Mammary epithelial cell (primary cell): ENCODE measurements around a stretch of chr10.

DNA sequence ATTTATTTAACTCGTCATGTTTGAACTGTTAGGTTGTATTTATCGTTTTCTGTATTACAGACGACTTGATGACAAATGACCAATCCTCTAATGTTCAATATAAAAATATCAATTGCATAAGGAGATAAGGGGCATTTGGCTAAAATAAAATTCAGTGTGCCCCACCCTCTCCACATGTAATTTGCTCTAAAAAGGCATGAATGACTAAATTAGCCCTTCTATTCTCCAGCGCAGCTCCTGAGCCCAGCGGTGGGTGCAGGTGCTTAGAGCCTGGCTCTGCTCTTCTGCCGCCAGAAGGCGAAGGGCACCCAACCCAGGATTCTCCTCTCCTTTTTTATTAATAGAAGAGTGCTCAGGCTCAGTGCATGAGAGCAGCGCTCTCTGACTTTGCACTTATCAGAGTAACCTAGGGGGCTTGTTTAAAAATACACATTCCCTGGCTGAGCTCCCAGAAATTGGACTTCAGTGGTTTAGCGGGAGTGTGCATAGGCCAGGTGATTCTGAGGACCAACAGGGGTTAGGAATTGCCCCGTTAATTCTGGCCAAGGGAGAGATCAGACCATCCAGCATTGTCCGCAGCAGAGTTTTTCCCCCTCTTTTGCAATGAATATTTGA lies 1.8 kb upstream of the PFKP start:
- CAGE, long polyA plus RNA: no peak
- RRBS: no CpG with 5 or more reads among the region's 11 CpGs

- CAGE, long polyA plus RNA: no peak
- RRBS: no CpG with 5 or more reads among the region's 16 CpGs
Observed at GRCh38 chr10:3071210-3072245, 4.2 kb downstream of the PFKP start.

GRCh38 chr10:3096042-3096662 lies 28.8 kb downstream of the PFKP start:
- CAGE, long polyA plus RNA: no peak
- RRBS: 81% methylated on average over 5 of the region's 22 CpGs

- CAGE, long polyA plus RNA: no peak
- RRBS: no CpG with 5 or more reads among the region's 28 CpGs
Observed at GRCh38 chr10:3098969-3100008, 31.9 kb downstream of the PFKP start.

- CAGE, long polyA plus RNA: no peak
- RRBS: no CpG with 5 or more reads among the region's 6 CpGs
Observed at GRCh38 chr10:3324773-3325136, 152.2 kb upstream of the PITRM1 start.

- CAGE, long polyA plus RNA: no peak
- RRBS: no CpG with 5 or more reads among the region's 5 CpGs
Observed at GRCh38 chr10:3452988-3453397, 280.4 kb upstream of the PITRM1 start.

- CAGE, long polyA plus RNA: no peak
- RRBS: no CpG with 5 or more reads among the region's 25 CpGs
Observed at GRCh38 chr10:3471918-3473187, 299.8 kb upstream of the PITRM1 start.

- CAGE, long polyA plus RNA: no peak
- RRBS: no CpG with 5 or more reads among the region's 10 CpGs
Observed at GRCh38 chr10:3574453-3574905, 210.5 kb downstream of the KLF6 start.

- CAGE, long polyA plus RNA: no peak
- RRBS: no CpG with 5 or more reads among the region's 10 CpGs
Observed at GRCh38 chr10:3755461-3756134, 29.4 kb downstream of the KLF6 start.

DNA sequence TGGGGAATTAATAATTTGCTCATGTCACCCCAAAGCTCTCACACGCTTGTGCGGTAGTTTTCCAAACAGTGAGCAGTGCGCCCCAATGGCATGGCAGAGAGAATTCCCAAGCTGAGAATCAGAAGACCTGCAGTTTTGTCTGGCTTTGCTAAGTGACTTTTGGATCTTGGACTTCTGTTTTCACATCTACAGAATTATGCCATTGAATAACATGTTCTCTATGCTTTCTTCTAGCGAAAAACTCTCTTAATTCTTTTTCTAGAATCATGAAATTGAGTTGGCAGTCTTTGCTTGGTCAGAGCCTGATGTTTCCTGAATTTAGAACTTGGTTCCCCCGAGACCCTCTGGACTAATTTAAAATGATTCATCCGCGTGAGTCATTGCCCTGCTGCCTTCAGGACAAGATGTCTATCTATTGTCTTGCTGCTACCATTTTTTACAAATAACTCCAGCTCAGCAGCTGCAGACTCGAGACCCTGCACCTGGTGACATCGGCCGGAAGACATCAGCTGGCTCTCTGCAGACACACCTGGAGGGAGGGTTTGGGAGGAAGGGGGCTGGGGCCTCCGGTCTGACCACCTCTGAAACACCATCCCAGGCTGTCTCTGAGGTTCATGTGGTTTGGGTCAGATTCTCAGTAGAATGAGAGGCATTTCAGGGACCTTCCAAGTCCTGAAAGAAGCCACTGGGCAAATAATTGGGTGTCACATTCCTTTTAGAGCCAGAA lies 20.8 kb upstream of the KLF6 start:
- CAGE, long polyA plus RNA: no peak
- RRBS: 4% methylated on average over 2 of the region's 11 CpGs

- CAGE, long polyA plus RNA: no peak
- RRBS: no CpG with 5 or more reads among the region's 7 CpGs
Observed at GRCh38 chr10:3874775-3875381, 89.9 kb upstream of the KLF6 start.

DNA sequence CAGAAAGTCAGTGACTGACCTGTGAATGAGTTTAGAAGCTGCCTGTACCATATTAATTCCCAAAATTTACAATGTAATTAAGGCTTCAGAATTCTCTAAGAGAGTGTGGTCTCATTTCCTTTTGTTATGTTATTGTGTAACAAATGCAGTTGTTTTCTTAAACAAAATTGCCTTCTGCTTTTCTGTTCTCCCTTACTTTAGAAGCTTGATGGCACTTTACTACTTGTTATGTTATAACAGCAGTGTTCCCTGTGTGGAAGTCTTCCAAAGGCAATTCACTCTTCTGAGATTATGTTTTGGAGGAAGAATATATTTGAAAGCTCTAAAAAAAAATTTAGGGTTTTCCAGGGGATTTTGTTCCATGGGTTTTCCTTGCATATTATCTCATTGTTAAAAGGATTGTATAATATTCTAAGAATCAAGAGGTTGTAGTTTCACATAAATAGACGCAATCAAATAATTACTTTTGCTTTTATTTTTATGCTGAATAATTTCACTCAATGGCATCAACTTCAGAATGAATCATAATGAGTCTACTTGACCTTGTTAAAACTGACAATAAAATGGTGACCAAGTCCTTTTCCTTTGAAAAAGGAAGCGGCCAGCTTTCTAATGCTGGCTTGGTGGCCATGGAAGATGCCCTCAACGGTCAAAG lies 92.2 kb upstream of the KLF6 start:
- CAGE, long polyA plus RNA: no peak
- RRBS: no CpG with 5 or more reads among the region's 3 CpGs

GRCh38 chr10:3889871-3890568 lies 105.0 kb upstream of the KLF6 start:
- CAGE, long polyA plus RNA: no peak
- RRBS: no CpG with 5 or more reads among the region's 4 CpGs

- CAGE, long polyA plus RNA: no peak
- RRBS: no CpG with 5 or more reads among the region's 7 CpGs
Observed at GRCh38 chr10:4061172-4061966, 276.4 kb upstream of the KLF6 start.

DNA sequence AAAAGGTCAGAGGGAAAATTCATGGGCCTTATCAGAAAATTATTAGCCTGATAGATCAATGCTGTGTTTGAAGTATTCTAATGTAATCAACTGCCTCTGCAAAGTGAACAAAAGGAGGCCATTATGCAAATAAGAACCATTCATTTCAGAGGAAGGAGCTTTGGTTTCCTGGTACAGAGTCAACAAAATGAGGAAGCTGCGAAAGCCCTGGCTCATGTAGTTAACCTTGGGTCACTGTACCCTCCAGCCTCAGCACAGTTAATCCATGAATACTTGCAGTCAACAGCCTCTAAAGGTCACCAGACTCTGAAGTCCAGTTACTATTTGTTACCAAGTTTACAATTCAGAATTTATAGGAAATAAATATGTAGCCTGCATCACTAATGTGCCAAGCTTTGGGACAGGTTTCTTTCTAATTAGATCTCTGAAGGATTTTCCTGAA lies 343.0 kb upstream of the KLF6 start:
- CAGE, long polyA plus RNA: no peak
- RRBS: no CpG with 5 or more reads among the region's 1 CpG

GRCh38 chr10:4130495-4131243 lies 345.7 kb upstream of the KLF6 start:
- CAGE, long polyA plus RNA: no peak
- RRBS: no CpG with 5 or more reads among the region's 7 CpGs

DNA sequence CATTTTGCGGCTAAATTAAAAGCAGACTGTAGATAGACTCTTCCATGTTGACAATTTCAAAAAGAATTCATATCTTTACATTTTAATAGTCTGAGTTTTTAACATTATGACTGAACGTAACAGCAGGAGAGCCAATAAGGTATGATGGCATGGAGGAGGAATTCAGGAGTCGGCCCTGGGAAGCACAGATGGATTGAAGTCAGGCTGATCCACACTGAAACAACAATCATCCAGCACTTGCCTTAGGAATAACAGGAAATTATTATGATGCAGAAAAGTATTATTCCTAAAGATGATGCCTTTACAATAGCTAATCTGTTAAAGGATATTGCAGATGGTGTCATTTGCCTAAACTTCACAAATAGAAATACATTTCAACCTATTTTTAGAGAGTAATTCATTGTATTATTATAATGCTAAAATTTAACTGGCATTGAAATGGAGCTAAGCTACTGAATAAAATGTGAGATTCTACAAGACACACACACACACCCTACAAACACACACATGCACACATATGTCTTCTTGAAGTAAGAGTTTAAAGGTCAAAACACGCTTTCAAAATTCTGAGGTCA lies 456.0 kb upstream of the KLF6 start:
- CAGE, long polyA plus RNA: no peak
- RRBS: no CpG with 5 or more reads among the region's 4 CpGs

- CAGE, long polyA plus RNA: no peak
- RRBS: no CpG with 5 or more reads among the region's 10 CpGs
Observed at GRCh38 chr10:4241455-4242321, 456.7 kb upstream of the KLF6 start.

GRCh38 chr10:4246719-4247531 lies 461.9 kb upstream of the KLF6 start:
- CAGE, long polyA plus RNA: no peak
- RRBS: no CpG with 5 or more reads among the region's 9 CpGs

DNA sequence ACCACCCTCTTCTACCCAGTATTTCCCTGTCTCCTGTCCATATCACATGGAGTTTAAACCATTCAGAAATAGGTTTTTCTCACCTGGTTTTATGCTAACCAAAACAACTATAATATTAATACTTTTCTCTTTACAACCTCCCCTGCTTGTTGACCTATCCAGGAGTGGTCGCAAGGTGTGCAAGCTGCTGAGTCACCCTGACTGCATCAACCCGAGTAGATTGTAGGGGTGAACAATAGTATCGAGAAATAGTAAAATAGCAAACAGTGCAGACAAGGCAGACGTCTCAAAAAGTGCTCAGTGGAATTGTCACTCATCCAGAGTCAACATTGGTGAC lies 6.4 kb upstream of the AKR1C1 start:
- CAGE, long polyA plus RNA: no peak
- RRBS: no CpG with 5 or more reads among the region's 4 CpGs